Right common carotid artery plus branches (tissue), 1 donor: ENCODE measurements around the genes ECEL1 and NGEF.

DNA sequence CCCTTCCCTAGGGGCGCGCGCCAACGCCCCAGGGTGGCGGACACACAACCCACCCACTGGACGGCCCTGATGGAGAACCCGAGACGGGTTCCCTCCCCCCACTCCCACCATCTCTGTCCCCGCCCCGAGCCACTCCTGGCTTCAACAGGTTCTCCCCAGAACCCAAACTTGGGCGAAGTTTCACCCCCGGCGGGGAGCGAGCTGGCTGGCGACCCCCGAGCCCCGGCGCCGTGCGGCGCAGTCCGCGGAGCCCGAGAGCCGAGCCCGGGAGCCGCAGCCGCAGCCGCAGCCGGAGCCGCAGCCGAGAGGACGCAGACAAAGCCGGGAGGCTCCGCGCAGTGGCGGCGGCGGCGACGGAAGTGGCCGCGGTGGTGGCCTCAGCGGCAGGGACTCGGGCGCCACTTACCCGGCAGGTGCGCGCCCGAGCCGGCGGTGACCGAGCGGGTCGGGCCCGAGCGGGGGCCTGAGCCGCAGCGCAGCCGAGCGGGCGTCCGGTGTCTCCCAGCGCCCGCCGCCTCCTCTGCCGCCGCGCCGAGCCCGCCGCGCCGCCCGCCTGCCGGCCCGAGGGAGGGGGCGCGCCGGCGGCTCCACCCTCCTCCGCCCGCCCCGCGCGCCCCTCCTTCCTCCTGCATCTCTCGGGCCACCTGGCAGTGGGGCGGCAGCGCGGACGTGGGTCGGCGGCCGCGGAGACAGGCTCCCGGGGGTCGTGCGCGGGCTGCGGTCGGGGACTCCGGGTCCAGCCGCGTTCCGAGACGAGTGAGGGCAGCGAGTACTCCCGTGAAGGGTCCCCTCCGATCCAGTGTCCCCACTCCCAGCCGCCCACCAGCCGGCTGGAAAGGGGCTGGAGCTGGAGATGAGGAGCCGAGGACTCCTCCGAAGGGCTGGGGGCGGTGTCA, at the start of gene ECEL1:
Gene ECEL1 (minus strand): TSS at position 522 of the 896 bp plus-strand sequence.
- PRO-cap, result no peak

- PRO-cap, result no peak
Observed at GRCh38 chr2:232570945-232571357, 20.5 kb downstream of the EIF4E2 start.

DNA sequence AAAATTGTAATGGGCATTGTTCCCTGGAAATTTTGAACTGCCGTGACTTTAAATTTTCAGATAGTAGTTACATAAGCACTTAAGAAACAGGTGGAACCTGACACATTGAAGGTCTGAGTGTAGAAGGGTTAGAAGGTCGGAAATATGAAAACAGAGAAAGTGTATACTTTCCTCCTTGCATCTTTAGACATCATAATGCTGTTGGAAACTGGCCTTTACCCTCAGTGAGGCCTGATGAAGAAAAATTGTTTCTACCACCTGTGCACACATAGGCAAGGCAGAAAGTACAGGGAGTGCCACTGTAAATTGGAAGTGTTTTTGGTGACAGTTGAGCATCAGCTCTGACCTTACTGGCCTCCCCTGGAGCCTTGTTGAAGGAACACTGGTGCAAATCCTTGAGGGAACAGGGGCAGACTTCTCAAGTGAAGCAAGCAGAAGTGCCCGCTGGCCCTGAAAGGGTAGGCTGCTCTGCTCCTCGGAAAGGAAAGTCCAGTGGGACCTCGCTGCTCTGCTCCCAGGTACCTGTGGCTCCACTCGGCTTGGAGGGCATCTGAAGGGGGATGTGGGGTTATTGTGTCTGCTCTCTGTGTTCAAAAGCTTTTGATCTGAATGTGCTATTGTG, 23.2 kb downstream of the EIF4E2 start:
- PRO-cap, result no peak

DNA sequence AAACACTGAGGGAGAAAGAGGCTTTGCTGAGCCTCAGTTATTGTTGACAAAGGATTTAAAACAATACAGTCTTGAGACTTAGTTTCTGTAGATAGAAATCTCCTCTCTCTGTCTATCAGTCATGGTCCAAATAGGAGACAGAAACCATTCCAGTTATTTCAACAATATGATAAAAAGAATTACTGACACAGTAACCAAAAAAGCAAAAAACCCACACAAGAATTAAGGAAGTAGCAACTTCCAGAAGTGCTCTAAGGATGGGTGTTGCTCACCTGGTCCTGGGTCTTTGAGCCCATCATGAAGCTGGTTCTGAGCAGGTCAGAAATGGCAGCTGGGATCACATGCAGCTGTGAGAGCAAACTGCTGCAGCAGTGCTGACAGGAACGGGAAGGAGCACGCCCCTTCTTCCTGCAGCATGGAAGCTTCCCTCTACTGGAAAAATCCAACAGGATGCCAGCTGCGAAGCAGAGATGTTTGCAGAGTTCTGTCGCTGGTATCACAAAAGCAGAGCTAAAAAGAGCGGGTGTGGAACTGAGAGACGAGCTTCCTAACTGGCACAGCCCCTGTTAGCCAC, 33.6 kb downstream of the EIF4E2 start:
- PRO-cap, result no peak

- PRO-cap, result no peak
Observed at GRCh38 chr2:232588609-232589664, 38.4 kb downstream of the EIF4E2 start.

- PRO-cap, result bidirectional peak, plus-strand start at chr2:232633262, minus-strand start at chr2:232633037
Observed at GRCh38 chr2:232632744-232633387, 538 bp upstream of the EFHD1 start.

DNA sequence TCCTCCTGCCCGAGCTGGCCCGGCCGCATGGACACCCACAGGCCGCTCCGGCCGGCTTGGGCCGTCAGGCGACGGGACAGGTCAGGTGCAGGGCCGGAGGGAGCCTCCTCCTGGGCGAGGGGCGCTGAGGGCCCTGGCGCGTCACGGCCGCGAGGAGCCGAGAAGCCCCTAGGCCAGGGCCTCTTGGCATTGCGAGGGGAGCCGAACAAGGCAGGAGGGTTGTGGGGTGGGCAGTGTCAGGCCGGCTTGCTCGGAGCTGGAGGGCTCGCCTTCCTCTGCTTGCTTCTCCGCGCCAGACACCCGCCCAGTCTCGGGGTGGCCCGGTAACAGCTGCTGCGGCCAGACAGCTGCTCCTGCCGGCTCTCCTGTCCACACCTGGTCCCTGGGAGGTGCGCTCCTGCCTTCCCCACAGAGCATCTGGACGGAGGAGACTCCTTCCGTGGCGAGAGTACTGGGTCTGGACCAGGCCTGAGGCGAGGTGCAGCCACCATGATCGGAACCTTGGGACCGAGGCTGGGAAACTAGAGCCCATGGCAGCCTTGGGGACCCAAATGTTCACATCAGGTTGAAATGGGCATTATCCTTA, 462 bp downstream of the GIGYF2 start:
- PRO-cap, result unidirectional peak, plus-strand start at position 61 of the sequence; unidirectional peak, minus-strand start at position 419 of the sequence

- PRO-cap, result no peak
Observed at GRCh38 chr2:232872046-232872738, 2.1 kb downstream of the SNORC start.

- PRO-cap, result no peak
Observed at GRCh38 chr2:233013029-233013465, at the start of gene NGEF. Gene NGEF (minus strand): TSS chr2:233013256.

DNA sequence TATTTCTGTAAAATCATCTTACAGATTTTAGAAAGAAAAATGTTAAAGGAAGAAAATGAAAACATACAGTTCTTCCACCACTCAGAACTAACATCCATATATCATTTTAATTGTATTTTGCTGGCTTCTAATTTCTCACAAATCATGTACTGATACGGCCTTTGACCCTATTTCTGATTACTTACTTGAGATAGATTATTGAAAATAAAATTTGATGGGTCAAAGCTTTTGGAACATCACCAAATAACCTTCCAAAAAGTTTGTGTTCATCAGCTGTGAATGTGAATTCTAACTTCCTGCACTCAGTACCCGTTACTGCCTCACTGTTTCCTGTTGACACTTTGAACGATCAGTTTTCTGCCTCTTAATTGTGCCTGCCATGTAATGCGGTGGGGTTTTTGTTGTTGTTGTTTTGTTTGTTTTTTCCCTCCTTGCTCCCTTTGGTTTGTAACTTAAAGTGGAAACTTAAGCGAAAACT, 18.8 kb downstream of the ATG16L1 start:
- PRO-cap, result no peak

DNA sequence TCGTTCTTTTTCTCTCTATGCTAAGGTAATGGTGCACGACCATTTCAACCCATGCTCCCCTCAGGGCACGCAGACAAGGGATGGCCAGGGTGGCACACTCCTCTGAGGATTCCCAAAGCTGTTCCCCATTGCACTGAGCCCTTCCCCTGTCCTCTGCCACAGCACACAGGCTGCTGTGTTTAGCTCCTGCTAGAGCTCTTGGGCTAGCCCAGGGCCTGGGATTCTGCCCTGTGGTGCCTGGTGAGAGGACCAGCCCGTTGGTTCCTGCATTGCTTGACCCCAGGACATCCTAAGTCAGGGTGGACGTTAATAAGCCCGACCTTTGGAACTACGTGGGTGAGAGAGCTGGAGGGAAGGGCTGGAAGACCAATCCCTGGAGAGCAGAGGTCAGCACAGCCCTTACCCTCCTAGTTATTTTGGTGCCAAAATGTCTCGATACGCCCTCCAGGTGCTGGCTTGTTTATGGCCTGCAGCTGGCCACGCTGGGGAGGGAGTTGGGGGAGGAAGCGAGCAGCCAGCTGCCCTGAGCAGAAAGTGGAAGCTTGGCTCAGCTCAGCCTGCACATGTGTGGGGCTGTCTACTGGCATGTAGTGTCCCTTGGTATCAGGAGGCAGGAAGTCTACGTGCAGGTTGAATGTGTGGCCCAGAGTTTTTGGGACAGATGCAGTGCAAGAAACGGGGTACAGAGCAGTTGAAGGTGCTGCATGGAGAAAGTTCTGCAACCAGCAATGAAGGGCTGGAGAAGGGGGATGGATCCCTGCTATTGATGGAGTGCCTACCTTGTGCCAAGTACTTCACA, 5.3 kb upstream of the DGKD start:
- PRO-cap, result no peak

DNA sequence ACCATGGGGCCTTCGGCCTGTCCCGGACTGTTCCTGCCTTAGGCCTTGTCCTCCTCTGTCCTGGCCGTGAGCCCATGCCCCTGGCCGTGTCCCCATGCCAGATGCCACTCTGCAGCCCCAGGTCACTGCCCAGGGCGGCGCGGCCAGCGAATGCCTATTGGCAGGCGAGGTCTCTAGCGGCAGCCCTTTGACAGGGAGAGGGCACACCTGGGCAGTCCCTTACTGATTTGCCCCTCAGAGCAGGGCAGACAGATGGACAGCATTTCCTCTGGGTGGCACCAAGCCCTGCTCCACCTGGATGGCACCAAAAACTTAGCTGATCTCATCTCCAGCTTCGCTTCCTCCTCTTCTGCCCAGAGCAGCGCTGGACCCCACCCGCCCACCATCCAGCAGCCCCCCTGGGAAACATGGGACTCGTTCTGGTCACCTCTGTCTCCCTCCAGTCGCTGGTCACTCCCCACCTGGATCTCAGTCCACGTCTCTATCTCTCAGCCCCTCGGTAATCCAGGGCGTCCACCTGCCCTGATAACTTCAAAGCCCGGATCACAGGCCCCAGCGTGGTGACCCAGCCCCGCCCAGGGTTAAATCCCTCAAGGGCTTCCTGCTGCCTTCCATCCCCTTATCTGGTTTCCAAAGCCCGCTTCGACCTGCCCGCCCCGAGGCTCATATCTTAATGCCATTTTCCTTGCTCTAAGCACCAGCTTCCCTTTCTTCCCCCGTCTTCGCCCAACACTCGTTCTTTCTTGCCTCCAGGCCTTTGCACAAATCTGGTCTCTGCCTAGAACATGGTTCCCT, 905 bp upstream of the DGKD start:
- PRO-cap, result no peak

DNA sequence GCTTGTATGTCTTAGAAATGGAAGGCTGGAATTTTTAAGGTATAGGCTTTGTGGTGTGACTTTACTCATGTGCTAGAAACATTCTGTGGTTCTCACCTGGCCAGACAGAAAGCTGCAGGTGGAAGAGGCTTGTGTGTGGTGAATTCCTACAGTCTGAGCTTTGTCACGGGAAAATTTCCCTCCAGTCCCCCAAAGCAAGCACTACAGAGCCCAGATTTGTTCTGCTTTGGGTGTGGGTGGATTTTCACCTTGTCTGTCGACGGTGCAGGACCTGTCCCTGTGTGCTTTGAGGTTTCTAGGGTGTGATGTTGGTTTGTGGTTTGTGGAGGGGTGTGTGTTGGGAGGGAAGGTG, 65.2 kb downstream of the DGKD start:
- PRO-cap, result no peak

DNA sequence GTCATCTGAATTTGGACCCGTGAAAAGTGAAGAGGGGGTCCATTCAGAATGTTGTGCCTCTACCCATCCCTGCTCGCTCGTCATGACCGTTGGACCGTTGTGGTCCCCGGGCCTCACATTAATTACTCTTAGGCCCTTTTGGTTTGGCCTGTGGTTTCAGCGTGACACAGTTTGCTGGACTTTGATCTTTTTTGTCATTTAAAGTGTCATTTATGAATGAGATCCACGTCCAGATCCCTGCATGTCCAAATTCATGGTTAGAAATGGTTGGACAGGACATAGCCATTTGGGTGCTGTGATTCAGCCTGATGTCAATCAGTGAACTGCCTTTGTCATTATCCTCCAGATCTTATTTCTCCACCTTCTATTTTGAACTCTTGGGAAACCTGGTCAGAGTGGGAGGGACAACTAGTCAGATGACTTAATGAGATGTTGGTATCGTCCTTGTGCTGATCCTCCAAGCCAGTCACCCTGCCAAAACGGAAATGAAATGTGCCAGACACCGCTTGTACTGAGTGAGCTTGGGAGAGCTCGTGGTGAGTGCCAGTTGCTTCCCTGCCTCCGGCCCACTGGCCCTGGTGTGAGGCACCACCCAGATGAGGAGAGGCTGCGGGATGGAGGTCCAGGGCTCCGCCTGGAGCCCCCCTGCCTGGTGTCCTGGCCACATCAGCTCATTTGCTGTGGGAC, 69.9 kb downstream of the DGKD start:
- PRO-cap, result no peak

- PRO-cap, result no peak
Observed at GRCh38 chr2:233451574-233452048, 97.3 kb downstream of the DGKD start.

GRCh38 chr2:233454493-233455225, 100.4 kb downstream of the DGKD start:
- PRO-cap, result no peak

- PRO-cap, result no peak
Observed at GRCh38 chr2:233480308-233480787, 86.2 kb downstream of the USP40 start.

DNA sequence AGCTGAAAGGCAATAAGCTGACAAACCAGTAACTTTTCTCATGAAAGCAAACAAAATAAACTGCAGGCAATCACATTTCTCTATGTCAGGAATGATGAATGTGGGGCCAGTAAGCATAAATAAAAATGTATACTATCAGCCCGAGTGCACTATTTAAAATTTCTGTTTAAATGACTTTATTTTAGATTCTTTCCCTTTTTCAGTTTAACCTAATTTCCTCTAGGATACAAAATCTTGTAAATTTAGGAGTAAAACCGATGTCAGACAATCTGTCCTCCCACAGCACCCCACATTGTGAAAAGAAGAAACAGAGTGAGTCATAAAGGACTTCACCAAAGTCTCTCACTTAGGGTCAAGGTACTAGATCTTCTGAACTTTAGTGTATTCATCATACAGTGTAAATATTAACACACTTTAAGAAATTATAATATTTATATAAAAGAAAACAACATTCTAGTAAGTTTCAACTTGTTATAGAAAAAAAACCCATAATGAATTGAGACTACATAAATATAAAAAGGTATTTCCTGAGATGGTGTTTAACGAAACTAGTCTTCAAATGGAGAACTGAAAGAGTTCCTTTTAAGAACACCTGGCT, 46.5 kb downstream of the USP40 start:
- PRO-cap, result no peak

DNA sequence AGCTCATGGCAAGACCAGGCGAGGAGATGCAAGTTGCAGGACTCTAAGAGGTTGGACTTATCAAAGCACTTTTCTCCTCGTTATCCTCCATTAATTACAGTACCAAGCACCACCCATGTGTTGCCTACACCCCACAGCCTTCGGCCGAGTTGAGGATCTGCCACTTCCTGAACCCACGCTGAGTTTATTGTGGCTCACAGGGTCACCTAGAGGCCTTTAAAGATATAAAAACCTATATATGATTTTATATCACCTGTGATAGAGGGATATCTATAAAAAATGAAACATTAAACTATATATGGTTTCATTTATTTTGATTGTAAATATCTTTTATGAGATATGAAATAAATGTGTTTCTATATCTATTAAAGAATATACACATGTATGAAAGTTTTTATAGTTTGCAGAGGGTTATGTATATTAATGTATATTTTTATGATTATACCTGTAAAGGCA, 2.7 kb downstream of the UGT1A10 start:
- PRO-cap, result no peak

GRCh38 chr2:233760670-233761242, 686 bp downstream of the UGT1A1 start:
- PRO-cap, result no peak